Heart (tissue), 3 donors: ENCODE measurements around a stretch of chr2.

DNA sequence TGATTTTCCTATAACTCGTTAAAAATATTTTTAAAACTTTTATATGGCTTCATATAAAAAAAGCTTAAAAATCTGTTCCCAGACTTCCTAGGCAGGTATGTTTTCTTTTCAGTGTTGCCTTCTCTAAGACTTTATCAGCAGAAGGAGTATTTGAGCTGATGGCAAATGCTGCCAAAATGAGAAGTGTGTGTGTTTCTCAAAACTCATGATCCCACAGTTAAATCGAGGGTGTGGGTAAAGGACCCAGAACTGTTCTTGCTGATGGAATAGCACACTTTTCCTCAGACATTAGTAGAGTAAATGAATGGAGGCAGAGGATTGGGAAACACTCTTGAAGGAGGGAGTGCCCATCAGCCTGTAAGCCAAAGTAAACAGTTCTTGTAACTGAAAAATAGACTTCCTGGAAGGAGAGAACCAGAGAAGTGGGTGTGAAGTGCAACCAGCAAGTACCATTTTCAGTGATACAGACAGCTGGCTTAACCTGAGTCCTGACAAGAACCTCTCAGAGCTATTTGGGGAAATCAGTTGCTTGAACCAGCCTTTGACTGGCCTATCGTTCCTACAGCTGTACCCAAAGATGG, 17.5 kb downstream of the CRIM1 start:
- RAMPAGE, long total RNA, 2 experiments = no peak in any of the 2 experiments

GRCh38 chr2:36394557-36395179, 39.1 kb downstream of the CRIM1 start:
- RAMPAGE, long total RNA, 2 experiments = no peak in any of the 2 experiments

GRCh38 chr2:36433438-36434127, 78.0 kb downstream of the CRIM1 start:
- RAMPAGE, long total RNA, 2 experiments = no peak in any of the 2 experiments

- RAMPAGE, long total RNA, 2 experiments = no peak in any of the 2 experiments
Observed at GRCh38 chr2:36762936-36763448, 66.5 kb downstream of the VIT start.

- RAMPAGE, long total RNA, 2 experiments = no peak in any of the 2 experiments
Observed at GRCh38 chr2:36959505-36959977, 6.8 kb downstream of the STRN start.

DNA sequence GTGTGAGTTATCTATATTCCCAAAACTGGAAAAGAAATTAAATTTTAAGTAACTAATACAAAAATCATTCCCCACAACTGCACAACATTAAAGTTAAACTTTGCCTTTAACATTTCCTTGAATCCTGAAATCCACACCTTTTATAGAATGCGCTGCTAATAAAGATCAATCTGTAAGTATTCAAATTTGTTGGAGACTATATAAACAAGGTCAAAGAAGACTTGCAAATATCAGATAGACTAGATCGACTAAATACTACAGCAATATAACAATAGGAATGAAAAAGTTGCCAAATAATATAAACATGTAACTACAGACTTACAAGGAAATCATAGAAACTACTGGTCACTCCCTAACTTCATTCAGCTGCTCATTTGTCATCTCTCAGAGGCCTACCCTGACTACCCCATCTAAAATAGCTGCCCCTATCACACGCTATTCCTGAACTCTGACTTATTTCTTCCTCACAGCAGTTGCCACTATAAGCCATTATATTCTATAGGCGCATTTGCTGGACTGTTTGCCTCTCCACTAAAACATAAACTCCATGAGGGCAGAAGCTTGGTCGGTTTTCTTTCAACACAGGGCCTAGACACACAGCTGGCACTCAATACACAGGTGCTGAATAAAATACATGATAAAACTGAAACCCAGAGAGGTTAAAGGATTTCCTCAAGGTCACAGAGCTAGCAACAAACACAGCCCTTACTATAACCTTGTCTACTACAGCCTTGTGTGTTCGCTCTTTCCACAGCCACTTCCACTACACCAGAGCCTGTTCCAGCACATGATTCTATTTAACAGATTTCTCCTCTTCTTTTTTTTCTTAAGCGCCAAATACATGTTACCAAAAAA, 1.8 kb downstream of the STRN start:
- RAMPAGE, long total RNA, 2 experiments = no peak in any of the 2 experiments

GRCh38 chr2:37011072-37011593, 44.8 kb upstream of the STRN start:
- RAMPAGE, long total RNA, 2 experiments = no peak in any of the 2 experiments

- RAMPAGE, long total RNA, 2 experiments = no peak in any of the 2 experiments
Observed at GRCh38 chr2:37105843-37106808, 21.8 kb downstream of the GPATCH11 start.

- RAMPAGE, long total RNA, 2 experiments = no peak in any of the 2 experiments
Observed at GRCh38 chr2:37179857-37180333, 8.6 kb downstream of the SULT6B1 start.

GRCh38 chr2:37213646-37214127, 17.4 kb downstream of the CEBPZOS start:
- RAMPAGE, long total RNA, 2 experiments = no peak in any of the 2 experiments

GRCh38 chr2:37279567-37280134, 45.0 kb downstream of the PRKD3 start:
- RAMPAGE, long total RNA, 2 experiments = no peak in any of the 2 experiments

GRCh38 chr2:37569233-37569535, 102.3 kb downstream of the CDC42EP3 start:
- RAMPAGE, long total RNA, 2 experiments = no peak in any of the 2 experiments

- RAMPAGE, long total RNA, 2 experiments = no peak in any of the 2 experiments
Observed at GRCh38 chr2:37590116-37590654, 81.3 kb downstream of the CDC42EP3 start.

DNA sequence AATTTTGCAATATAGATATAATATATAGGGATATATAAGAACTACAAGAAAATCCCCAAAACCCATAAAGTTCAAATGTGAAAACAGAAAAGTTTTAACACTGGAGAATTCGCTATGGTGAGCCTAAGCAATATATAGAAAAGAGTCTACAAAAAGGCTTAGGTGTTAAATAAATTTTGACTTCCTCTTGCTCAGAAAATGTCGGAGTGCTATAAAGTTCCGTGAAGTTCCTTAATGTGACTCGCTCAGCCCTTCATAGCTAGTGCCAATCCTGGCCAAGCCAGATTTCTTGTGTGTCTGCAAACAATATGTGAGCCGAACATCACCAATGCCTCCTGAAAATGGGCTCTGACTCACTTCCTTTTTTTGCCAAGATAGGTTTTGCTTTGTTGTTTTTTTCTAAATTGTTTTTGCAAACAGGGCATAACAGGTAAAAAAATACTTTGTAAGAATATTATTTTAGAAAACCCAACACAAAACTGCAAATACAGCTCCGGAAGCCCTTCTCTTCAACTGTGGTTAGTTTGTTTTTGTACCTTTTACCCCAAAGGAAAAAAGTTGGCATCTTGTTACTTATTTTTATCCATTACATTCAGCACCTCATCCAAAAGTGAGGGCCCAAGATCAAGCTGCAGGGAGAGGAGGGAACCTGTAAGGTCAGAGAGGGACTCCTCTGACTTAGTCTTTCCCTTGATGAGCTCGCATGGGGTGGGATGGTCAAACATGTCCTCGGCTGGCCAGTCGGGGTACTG, 26.0 kb downstream of the CDC42EP3 start:
- RAMPAGE, long total RNA, 2 experiments = no peak in any of the 2 experiments

- RAMPAGE, long total RNA, 2 experiments = no peak in any of the 2 experiments
Observed at GRCh38 chr2:37734887-37735960, 63.8 kb upstream of the CDC42EP3 start.

- RAMPAGE, long total RNA, 2 experiments = no peak in any of the 2 experiments
Observed at GRCh38 chr2:37921797-37922492, 3.1 kb upstream of the RMDN2 start.

GRCh38 chr2:37929286-37929789, 4.3 kb downstream of the RMDN2 start:
- RAMPAGE, long total RNA, 2 experiments = no peak in any of the 2 experiments

- RAMPAGE, long total RNA, 2 experiments = no peak in any of the 2 experiments
Observed at GRCh38 chr2:38097866-38098917, 22.2 kb upstream of the CYP1B1 start.

GRCh38 chr2:38100221-38100882, 24.4 kb upstream of the CYP1B1 start:
- RAMPAGE, long total RNA, 2 experiments = no peak in any of the 2 experiments

DNA sequence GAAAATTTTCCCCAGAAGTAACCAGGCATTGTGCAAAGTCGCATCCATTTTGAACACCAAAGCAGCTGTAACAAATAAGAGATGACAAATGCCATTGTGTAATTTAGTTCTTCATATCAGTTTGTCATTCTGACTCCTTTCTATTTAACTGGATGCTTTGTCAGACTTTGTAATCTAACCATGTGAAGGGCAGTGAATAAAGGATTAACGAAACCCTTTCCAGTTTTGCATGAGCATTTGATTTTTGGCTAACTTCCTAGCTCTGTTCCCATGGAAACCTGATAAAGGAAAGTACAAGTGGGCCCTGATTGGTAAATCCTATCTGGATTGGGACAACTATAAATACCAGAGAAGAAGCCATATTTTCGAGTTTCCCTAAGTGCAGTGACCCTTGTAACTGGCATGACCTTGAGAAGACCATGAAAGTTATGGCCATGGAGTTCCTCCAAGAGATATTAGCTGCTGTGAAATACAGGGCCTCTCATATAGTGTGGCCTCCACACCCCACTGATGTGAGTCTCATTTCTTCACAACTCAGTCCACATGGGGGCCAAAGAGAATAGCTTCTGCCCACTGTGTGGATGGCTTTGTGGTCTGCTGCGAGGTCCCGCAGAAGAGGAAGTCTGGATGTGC, 38.1 kb upstream of the CYP1B1 start:
- RAMPAGE, long total RNA, 2 experiments = no peak in any of the 2 experiments